ENCODE results near the gene TDRD7.

DNA sequence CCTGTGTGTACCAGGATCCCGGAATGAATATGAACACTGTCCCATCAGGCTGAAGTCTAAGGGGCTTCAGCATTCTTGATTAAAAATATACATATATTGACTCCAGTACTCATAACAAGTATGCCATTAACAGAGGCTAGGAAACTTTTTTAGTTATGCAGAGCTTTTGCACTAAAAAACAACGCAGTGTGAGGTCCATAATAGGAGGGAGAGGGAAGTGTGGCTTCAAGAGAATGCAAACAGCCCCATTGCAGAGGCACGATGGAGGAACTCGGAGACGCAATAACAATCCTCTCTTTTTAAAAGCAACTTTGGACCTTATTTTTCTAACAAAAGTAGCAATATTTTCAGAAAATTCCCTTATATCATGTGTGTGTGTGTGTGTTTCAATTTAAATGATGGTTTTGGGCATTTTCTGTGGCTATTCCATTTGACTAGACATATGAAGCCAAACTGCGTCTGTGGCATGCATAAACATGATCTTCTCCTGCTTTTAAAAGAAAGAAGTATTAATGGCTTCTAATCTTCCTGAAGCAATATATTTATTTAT lies 157.8 kb upstream of the PTCH1 start:
- RRBS = 32% methylated on average over 1 of the region's 6 CpGs

- RRBS = no CpG with 5 or more reads among the region's 11 CpGs
Observed at GRCh38 chr9:95681066-95681455, 172.0 kb upstream of the PTCH1 start.

GRCh38 chr9:95751914-95752327 lies 123.6 kb upstream of the ERCC6L2 start:
- RRBS = 13% methylated on average over 12 of the region's 28 CpGs

- RRBS = no CpG with 5 or more reads among the region's 5 CpGs
Observed at GRCh38 chr9:95915433-95916061, 40.1 kb downstream of the ERCC6L2 start.

DNA sequence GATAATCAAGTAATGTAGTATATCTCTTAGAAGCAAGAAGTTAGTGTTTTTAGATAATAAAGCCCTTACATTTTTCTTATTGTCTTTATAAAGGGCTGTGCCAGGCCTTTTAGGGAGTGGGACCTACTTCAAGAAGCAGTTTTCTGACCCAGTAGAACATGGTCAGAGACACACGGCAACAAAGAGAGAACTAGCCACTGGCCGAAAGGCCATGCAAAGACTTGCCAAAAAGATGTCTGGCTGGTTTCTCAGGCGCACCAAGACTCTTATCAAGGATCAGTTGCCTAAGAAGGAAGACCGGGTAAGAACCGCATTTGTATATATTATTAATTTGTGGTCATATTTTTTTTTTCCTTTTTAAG lies 40.6 kb downstream of the ERCC6L2 start:
- RRBS = no CpG with 5 or more reads among the region's 5 CpGs

- RRBS = no CpG with 5 or more reads among the region's 7 CpGs
Observed at GRCh38 chr9:96007040-96008096, 131.9 kb downstream of the ERCC6L2 start.

DNA sequence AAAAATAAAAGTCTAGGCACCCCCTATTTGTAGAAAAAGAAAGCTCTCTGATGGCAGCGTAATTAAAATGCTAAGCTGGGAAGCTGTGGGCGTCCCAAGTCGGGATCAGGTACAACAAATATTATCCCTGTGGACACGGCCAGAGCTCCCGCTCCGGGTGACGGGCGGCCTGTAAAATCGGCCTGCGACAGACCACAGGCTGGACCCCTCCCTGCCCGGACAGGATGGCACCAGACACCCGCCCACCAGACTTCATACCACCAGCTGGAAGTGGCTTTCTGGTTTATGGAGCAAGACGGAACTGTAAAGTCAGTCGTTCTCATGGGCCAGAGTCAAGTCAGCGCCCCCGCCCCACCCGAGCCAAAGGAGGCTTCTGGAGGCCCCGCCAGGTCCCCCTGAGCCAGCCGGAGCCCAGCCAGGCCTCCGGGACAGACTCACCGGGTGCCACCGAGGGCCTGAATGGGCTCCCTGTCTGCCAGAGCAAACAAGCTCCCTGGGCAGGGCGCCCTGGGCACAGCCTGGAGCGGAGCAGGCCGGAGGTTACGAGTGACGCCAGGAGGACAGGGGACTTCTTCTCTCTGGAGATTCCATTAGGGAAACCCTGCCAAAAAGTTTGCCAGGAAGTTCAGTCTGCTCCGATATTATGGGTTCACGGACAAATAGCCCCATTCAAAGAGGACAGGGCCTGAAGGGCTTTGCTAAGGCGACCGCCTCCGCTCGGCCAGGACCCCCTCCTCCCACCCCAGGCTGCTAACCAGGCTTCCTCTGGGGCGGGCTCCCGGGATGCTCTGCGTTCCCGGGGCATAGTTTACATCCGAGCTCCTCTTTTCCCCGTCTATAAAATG lies 173.7 kb downstream of the ERCC6L2 start:
- RRBS = 59% methylated on average over 11 of the region's 39 CpGs

- RRBS = no CpG with 5 or more reads among the region's 10 CpGs
Observed at GRCh38 chr9:96073417-96074002, 198.0 kb downstream of the ERCC6L2 start.

- RRBS = no CpG with 5 or more reads among the region's 4 CpGs
Observed at GRCh38 chr9:96120982-96121647, 180.9 kb downstream of the HSD17B3 start.

- RRBS = no CpG with 5 or more reads among the region's 3 CpGs
Observed at GRCh38 chr9:96345949-96346243, 37.6 kb downstream of the SLC35D2 start.

DNA sequence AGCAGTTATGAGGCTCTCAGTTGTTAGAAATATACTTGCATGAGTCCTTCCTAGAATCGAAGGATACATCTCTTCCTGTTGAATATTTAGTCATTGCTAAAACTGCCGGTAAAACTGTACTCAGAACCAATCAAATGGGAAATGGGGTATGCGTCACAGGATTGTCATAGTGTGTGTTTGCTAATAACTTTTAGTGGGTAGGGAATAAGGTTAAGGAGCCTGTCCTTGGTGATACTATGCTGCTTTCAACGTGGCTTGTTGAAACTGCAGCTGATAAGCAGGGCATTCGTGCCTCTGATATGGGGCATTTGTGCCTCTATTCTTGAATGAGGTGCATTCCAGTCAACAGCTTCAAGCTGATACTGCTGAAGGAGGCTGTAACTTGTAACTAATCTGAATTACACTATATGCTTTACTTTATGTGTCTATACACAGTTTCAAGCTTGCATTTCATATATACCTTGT lies 26.6 kb downstream of the HABP4 start:
- RRBS = no CpG with 5 or more reads among the region's 5 CpGs

GRCh38 chr9:96491031-96491495 lies 41.1 kb downstream of the HABP4 start:
- RRBS = no CpG with 5 or more reads among the region's 7 CpGs

DNA sequence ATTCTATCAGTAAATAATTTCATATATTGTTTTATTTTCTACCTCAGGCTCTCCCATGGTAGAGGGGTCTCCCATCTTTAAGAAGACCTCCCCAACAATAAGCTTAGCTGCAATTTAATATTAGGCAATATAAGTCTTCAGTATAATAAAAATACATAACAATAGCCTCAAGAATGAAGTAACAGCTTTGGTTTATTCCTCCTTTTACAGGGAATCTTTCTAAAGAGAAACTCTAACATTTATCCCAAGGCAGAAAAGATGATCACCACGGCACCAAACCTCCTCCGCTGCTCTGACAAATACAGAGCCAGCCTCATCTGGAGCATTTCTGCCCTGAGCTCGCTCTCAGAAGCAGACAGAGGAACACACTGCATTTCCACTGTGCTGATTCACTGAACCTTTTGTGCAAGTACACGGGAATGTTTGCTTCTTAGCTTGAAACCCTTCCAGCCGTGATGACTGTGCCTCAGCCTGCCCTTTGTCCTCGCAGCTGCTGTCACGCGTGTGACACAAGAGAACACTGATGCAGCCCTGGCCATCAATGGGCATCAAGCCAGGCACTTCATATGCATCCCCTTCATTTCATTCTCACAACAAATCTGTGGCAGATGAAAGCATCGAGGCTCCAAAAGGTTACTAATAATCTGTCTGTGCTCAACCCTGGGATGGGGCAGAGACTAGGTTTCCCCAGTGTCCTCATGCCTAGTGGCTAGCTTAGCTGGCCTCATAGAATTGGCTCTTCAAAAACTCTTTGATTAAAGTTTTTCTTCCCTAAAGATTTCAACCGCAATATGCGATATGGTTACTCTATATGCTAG lies 7.6 kb downstream of the CDC14B start:
- RRBS = no CpG with 5 or more reads among the region's 11 CpGs

DNA sequence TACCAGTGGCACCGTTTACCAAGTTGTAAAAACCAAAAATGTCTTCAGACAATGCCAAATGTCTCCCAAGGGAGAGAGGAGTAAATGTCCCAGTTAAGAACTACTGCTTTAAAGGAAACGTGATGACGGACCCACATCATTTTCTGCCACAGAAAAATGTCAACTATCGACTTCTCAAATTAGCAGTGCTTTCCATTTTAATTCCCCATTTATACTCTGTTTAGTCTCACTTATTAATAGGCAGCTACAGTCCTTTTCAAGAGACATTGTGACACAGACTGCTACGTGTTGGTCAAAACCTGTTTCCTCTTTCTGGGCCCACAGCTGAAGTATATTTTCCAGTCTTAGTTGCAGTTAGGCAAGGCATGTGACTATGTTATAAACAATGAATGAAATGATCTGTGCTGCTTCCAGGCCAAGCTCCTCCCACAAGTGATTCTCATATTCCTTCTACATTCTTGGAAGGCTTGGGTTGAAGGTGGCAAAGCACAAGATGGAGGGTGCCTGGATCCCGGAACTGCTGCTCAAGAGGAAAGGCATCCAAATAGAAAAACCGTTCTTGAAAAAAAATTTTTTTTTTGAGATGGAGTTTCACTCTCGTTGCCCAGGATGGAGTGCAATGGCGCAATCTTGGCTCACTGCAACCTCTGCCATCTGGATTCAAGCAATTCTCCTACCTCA lies 8.7 kb downstream of the PRXL2C start:
- RRBS = no CpG with 5 or more reads among the region's 9 CpGs

DNA sequence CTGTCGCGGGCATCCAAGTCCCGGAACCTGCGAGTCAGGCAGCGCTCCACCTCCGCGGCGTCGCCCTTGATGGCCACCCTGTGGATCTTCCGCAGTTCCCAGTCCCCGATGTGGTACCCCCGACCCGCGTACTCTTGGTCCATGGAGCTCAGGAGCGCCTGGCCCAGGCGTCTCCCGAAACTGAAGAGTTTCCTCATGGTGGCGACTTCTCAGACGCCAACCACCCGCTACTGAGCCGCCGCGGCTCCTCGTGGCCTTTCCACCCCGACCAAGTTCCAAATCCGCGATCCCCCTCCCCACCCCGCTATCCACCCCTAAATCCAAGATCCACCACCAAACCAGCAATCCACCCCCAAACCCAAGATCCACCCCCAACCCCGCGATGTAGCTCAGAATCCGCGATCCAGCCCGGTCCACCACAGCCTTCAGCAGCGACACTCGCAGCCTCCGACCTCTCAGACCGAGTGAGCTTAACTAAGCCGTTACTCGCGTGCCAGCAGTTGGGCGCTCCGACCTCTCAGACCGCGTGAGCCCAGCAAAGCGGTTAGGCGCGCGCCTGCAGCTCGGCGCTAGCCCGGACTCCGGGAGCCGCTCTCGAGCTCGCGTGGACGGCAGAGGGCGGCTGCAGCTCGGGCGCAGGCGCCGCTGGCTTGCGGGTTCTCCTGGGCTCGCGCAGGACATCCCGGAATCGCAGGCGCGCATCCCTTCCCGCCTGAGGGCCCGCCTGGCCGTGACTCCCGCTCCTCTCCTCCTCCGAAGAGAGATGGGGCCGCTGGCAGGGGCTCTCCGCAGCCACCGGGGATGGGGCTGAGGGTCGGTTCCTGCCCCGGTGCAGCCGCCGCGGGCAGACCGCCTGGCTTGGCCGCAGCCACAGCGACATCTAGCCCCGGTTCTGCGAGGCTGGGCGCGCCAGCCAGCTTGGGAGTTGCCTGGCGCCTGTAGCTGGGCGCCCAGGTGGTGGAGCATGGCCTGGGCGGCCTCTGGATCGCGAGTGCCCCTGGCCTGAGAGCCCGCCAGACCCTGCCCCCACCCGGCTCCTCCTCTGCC lies 86.1 kb upstream of the CCDC180 start:
- RRBS = 3% methylated on average over 5 of the region's 96 CpGs

GRCh38 chr9:97411628-97413074 lies at the start of gene TDRD7:
Gene TDRD7, plus strand, starts transcription at chr9:97412096.
- RRBS = 1% methylated on average over 54 of the region's 130 CpGs

GRCh38 chr9:97500897-97501341 lies 547 bp upstream of the TMOD1 start:
- RRBS = no CpG with 5 or more reads among the region's 15 CpGs

- RRBS = 8% methylated on average over 4 of the region's 18 CpGs
Observed at GRCh38 chr9:97502769-97503090, 1.3 kb downstream of the TMOD1 start.

DNA sequence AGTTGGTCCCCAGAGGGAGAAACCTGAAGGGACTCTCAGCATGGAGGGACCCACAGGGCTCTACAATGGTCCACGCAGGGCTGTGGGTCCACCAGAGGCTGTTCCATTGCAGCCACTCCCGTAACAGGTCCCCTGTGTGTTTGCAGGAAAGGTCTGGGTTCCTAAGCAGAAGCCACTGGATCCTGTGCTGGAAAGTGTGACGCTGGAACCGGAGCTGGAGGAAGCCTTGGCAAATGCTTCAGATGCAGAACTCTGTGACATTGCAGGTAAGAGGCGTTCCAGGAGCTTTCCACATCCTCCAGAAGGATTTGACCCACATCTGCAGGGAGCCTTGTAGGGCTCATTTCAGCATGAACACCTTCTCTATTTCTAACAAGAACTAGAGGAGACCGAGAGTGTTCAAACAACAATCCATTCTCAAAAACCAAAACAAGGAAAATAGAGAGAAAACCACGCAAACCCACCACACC lies 51.7 kb downstream of the TMOD1 start:
- RRBS = no CpG with 5 or more reads among the region's 7 CpGs

GRCh38 chr9:97565663-97566326 lies 64.3 kb downstream of the TMOD1 start:
- RRBS = no CpG with 5 or more reads among the region's 10 CpGs